A375 (cell line): ENCODE measurements around a stretch of chr10.

GRCh38 chr10:59812431-59812951 is 59.2 kb upstream of the MRLN start:
- RAMPAGE, long total RNA = no peak

GRCh38 chr10:59900086-59900724 is 6.2 kb downstream of the CCDC6 start:
- RAMPAGE, long total RNA = no peak

DNA sequence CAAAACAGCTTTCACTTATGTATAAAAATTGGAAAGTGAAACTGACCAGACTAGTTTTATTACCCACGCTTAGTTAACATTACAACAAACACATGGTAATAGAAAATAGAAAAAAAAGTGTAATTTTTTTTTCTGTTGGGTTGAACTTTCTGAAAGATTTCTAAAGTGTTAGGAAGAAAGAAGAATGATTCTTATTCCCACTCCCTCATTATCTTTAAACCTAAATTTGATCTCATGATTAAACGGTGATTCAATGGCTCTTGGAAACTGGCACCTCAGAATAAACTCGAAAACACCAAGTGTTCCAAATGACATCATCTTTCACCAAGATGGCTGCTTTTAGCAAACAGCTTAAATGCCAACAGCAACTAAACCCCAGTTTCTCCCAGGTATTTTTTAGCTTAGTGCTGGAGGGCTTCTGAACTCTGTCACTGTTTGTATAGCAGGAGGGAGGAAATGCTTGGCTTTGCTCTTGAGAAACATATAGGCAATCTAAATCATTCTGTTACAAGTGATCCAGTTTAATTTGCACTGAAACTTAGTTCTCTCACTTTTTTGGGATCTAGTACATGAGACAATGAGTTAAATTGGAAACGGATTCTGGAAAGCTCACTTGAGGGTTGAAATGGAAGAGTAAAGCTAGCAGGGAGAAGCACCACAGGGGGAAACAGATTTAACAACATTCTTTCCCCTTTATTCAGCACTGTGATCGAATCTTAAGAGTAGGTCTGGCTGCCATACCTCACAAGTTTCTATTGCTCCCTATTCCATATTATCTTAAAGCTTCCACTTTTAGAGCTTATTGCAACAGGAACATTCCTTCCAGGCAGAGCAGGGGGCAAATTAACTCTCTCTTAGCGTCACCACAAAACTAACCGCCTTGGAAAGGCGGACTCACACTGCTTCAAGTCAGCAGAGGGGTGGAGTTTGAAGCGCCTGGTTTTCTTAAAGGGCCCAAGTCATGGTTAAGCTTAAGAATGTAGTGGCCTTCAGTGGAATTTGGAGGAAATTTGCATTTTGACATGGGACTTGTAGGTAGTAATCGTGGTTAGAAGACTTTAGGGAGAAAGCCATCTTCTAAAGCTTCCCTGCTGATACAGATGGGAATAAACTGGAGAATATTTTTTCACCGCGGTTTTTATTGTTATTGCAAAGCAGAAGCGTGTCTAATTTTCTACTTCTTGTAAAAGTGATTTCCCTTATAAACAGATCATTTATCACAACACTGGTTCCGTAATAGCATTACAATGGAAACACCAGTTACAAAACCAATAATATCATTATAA is 1.8 kb upstream of the CCDC6 start:
- RAMPAGE, long total RNA = no peak

- RAMPAGE, long total RNA = no peak
Measured at GRCh38 chr10:59960794-59961122, 54.4 kb upstream of the CCDC6 start.

GRCh38 chr10:60069716-60070361 is 163.5 kb upstream of the CCDC6 start:
- RAMPAGE, long total RNA = no peak

- RAMPAGE, long total RNA = no peak
Measured at GRCh38 chr10:60680924-60682069, 97.0 kb upstream of the CDK1 start.

DNA sequence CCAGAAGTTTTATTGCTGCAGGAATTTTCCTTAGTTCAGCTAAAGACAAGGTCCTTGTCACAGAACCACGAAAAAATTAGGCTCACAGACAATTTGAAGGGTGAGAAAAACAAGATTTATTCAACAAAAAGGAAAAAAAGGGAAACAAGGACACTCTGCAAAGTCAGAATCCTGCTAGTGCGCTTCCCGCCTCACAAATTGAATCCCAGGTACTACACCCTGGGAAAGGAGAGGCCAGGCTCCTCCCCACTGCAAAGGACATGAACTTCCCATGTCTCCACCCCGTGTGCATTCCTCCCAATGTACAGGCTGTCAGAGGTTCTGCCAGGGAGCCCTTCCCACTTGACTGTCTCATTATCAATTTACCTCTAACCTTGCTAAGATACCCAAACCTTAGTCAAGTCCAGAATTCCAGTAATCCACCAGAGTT is 70.5 kb upstream of the CDK1 start:
- RAMPAGE, long total RNA = no peak

- RAMPAGE, long total RNA = no peak
Measured at GRCh38 chr10:60731116-60731921, 47.0 kb upstream of the CDK1 start.

DNA sequence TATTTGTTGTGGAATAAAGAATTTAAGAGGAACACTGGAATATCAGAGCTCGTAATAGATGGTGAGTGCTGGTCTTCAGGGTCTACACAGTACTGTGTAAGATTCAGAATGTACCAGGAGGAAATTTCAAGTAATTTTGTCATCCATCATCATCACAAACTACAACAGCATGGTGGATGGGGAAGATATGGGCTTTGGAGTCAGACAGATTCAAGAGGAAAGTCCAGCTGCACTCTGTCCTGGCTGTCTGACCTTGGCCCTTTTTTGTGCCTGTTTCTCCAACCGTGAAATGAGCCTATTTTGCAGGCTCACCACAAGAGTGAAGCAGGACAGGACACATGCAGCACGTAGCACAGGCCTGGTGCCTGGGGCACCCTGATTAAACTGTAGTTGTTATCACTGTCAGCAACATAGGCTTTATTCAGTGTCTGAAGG is 37.6 kb downstream of the RHOBTB1 start:
- RAMPAGE, long total RNA = no peak

DNA sequence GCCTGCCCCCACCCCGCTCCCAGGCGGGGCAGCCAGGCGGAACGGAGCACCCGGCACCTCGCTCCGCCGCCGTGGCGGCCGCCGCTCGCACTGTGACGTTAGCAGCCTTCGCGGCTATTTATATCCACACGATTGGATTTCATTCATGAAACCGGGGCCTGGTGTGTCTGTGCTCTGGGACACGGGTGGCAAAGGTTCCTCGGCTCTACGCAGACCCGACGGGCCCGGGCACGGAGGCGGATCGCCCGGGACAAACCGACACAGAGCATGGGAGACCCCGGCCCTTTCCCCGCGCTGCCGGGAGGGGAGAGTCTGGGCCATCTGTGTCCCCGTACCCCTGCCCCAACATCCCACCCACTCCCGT is 230 bp upstream of the RHOBTB1 start:
- RAMPAGE, long total RNA = no peak

DNA sequence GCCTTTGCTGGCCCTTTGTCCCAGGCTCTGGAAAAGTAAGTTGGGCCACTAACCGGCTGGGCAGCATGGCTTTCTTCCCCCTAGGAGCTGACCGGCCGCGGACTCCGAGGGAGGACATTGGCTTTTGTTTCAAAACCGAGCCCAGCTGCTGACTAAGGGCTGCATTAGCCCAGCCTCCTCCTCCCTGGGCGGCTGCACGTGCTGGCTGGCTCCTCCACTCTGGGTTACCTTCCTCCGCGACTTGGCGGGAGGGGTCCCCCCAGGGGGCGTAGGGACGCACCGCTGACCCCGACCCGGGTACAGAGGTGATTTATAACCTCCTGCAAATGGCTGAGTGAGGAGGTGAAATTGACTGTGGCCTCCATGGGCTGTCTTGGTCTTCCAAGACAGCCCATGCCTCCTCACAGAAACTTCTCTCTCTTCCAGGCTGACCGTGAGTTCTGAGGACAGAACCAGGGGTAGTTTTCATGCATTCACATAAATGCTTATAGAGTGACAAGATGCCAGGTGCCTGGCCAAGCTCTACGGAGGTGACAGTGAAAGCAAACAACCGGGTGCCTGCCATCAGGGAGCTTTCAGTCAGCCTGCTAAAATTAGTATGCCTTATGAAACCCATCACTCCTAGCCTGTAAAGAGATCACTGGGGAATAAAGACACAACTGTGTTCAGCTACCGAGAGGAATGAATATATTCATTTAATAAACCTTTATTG is 768 bp upstream of the RHOBTB1 start:
- RAMPAGE, long total RNA = no peak

DNA sequence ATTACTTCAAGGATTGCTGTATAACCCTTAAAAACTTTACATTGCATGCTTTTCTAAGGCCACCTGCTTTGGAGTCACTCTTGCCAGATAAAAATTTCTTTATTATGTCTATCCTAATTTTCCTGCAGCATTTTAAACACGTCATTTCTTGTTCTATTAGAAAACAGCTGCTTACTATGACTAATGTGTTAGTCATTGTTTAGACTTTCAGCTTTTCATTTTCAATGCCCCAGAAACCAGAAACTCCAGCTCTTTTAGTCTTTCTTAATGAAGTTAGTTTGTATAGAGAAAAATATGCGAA is 20.4 kb upstream of the RHOBTB1 start:
- RAMPAGE, long total RNA = no peak

DNA sequence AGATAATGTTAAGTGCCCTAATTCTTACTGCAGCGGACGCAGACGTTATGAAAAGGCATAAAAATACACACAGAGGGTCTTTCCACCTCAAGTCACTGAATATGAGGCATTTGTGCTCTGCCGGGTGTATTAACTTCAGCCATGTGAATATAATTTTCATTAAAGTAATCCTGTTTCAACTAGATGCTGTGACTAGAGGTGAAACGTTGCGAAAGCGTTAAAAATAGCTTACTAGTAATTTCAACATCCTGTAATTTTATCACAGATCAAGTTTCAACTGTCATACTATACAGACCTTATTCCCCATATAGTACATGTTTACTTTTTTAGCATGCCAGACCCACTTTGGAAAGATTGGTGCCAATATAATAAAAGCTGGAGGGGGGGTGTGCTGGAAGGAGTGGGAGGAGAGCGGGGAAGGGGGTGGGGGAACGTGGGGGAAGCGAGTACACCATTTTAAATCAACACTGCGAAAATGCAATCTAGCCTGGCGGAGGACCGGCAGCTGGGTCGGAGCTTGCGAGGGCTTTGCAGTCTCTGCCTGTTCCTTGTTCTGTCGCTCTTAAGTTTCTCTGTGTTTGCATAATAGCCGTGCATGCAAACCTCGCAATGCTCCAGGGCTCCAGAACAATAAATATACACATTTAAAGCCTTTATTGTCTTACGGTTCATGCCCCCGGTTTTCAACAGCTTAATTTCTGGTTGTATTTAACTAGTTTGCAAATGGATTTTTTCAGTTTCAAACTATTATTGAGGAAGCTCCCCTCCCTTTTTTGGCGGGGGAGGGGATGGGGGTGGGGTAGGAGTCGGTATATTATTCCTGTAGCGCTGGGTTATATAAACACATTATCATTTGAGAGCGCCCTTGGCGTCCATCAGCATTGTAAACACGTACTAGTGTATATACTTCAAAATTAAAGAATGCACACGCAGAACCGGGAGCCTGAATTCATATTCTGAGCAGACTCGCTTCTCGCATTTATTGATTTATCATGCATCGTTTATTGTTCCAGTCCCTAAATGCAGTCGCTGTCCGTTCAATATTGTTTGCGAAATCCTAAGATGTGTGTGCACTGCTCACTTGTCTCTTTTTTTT is 1.3 kb upstream of the ARID5B start:
- RAMPAGE, long total RNA = no peak

GRCh38 chr10:61992598-61993633 is 91.4 kb downstream of the ARID5B start:
- RAMPAGE, long total RNA = no peak

- RAMPAGE, long total RNA = no peak
Measured at GRCh38 chr10:61994498-61994884, 93.0 kb downstream of the ARID5B start.

DNA sequence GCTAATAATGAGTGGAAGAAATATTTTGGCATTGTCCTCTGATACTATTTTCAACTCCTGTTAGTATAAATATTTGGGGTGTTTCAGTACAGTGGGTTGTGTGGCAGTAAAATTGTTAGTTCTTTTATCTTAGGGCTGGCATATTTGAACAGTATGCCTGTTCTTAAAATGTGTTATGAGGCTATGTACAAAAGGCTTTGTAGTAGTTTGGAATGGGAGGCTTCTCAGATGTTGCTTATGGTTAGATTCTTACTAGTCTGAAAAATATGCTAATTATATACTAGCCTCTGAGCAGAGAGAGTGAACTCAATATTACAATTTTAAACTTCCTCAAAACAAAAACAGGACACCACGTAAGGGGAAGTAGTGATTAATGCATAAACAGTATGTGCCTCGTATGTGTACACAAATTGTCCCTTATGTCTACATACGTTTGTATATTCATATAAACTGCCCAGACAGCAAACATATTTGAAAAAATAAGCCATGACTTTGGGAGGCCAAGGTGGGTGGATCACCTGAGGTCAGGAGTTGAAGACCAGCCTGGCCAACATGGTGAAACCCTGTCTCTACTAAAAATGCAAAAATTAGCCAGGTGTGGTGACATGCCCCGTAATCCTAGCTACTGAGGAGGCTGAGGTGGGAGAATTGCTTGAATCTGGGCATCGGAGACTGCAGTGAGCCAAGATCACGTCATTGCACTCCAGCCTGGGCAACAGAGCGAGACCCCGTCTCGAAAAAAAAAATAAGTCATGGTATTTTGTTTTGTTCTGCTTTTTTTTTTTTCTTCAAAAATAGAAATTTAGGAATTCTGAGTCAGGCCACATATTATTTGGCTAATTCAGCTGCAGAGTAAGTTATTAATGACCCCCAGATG is 115.5 kb downstream of the ARID5B start:
- RAMPAGE, long total RNA = no peak

DNA sequence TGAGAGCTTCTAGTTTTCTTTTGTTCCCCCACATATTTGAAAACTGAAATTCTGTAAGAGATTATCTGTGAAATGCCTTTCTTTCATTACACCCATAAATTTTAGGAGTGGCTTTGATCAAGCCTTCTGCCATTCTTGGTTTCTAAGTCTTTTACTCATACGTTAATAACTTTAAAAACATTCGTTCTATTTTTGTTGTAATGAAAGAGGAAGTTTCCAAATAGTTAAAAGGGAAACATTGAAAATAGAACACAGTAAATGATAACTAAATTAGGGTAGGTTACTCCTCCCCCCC is 143.6 kb downstream of the ARID5B start:
- RAMPAGE, long total RNA = no peak

GRCh38 chr10:62050682-62051643 is 149.5 kb downstream of the ARID5B start:
- RAMPAGE, long total RNA = no peak

GRCh38 chr10:62183269-62183908 is 85.3 kb downstream of the RTKN2 start:
- RAMPAGE, long total RNA = no peak

DNA sequence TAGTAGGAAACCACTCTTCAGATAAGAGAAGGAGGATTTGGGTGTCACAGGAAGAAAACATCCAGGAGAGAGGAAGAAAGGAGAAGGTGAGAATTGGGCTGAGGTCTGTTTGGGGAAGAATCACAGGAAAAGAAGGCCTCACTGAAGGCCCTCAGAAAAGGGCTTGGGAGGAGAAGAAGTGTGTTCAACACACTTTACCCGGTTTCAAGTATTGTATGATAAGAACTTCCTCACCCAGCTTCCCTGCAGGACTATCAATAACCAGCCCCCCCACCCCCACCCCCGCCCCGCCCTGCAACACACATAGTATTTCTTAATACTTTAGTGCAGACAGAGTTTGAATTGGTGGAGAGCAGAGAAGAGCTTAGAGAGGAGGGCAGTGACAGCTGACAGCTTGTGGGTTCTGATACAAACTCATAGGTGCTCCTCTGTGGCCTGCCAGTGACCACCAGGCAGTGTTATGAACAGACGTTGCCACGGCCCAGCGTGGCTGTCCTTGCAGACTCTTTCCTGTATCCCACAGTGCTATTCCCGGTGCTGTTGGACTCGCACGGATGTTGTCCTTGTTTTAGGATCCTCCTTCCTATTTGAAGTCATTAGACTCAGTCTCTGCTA is 187.0 kb upstream of the ADO start:
- RAMPAGE, long total RNA = no peak